Fibroblast of villous mesenchyme (primary cell): ENCODE measurements around a stretch of chr4.

- CAGE, long polyA plus RNA, result no peak
Observed at GRCh38 chr4:72752-73116, 19.6 kb downstream of the ZNF595 start.

GRCh38 chr4:336661-337738 lies 614 bp upstream of the ZNF141 start:
- CAGE, long polyA plus RNA, result no peak

DNA sequence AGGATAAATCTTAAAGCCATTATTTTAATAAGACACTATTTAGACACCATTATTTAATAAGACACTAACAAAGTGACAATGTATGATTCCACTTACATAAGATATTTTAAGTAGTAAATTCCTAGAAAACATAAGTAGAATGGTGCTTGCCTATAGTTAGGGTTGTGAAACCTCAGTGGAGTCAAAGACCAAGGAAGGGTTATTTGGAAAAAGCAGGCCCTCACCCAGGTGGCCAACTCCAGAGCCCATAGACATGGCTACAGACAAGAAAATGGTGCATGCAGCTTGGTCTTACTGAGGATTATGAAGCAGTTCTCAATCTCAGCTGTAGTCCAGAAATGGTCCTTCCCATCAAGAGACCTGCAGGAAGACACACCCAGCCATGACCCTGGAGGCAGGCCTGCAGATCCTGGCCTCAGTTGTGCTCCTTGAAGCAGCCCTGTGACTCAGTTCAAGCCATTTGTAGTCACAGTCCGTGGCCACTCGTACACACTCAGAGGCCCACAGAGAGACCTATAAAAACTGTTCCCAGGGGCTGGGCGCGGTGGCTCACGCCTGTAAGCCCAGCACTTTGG lies 31.5 kb downstream of the ZNF721 start:
- CAGE, long polyA plus RNA, result no peak

GRCh38 chr4:473224-474212 lies 25.4 kb downstream of the ZNF721 start:
- CAGE, long polyA plus RNA, result start-site peak on the minus strand at chr4:474111-474147, 38 and 271 reads in 2 replicates

DNA sequence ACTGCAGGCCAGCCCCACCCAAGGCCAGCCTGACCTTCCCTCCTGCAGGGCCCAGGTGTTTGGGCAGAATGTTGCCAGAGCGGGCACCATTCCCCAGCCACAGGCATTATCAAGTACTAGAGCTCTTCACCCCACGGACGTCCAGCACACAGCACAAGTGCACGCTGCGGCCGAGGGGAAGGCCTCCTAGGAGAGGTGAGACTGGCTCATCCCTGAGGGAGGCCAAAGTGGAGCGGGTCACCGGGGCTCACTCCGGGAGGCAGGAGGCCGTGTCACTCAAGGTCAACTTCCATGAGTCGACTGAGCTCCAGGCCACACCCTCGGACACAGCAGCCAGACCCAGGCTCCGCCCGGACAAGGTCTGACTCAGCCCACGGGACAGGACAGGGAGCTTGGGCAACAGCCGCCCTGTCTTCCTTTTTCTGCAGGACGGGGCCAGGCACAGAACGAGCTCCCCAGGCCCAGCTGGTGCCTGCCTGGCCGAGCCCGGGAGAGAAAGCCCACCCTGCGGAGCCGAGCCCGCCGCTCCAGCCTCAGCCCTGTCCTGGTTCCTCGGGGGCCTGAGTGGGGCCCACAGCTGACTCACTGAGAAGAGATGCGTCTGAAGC lies 1.8 kb downstream of the SLC49A3 start:
- CAGE, long polyA plus RNA, result no peak

DNA sequence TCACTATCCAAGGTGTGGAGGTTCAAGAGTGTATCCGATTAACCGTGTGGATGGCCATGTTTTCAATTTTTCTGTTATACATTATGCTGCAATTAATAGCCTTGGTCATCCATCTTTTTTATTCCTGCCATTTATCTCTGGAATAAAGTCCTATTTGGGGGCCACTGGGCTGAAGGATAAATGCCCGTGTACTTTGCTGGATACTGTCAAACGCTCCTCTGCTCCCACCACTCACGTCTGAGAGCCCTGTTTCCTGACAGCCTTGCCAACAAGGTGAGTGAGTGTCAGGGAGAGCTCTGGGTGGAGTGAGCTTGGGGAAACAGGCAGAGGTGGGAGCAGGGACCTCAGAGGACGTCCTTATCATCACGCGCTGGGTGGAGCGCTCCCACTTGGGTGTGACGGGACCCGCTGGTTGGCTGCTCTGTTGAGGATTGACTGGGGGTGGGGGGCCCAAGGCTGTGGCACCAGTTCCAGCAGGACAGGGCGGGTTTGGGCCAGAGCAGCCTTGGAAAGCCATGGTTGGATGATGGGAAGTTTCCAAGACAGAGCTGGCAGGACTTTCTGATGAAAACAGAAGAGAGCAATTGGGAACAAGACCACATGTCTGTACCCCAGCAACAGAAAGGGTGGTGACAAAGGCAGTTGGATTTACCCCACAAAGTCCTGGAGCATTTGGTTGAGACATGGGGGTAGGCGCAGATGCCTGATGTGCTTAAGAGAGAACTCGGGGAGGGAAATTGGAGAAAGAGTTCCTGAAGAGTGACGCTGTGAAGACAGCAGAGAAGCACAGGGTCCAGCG lies 3.1 kb upstream of the PCGF3 start:
- CAGE, long polyA plus RNA, result no peak

DNA sequence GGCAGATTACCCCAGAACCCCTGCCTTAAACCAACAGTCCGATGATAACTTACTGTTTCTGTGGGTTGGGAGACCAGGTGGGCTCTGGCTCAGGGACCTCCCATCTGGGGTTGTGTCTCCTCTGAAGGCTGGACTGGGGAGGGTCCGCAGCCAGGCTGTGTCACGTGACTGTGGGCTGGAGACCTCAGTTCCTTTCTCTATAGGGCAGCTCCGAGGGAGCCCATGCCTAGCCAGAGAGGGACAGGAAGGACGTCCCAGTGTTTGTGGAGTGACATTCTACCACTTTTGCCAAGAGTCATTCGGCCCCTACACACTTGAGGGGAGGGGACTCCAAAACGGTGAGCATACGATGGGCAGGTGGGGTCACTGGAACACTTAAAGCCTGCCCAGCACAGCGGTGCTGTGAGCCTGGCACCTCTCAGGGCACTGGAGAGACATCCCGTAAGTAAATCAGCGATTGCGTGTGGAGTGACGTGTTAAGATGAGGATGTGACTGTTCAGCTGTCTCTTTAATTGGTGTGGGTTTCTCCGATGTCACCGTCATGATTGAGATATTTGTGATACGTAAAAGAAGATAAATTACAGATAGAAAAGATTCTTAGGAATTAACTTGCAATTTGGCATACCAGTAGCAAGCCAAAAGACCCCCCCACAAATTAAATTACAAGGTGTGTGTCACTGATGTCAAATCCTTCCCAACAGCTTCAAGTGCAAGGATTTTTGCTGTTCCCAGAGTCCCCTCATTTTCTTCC lies 4.6 kb downstream of the PCGF3 start:
- CAGE, long polyA plus RNA, result no peak

DNA sequence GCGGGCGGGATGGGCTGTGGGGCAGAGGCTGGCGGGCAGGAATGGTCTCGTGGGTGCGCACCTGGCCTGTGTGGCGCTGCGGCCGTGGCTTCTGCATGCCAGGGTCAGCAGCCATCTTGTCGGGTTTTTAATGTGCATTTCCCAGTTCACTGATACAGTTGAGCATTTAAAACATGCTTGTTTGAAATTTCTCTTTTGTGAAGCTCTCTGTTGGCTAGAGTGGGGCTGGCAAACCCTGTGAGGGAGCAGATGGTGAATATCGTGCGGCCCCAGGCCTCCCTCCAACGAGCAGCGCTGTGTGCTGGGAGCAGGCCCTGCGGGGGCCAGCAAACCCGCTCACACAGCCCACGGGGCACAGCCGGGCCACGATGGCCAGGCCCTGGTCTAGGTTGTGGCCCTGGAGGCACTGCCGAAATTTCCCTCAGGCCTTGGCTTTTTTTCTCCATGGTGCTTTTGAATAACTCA lies 20.5 kb downstream of the PCGF3 start:
- CAGE, long polyA plus RNA, result no peak

- CAGE, long polyA plus RNA, result no peak
Observed at GRCh38 chr4:753977-754921, 48.6 kb downstream of the PCGF3 start.

GRCh38 chr4:791543-792281 lies 34.2 kb downstream of the CPLX1 start:
- CAGE, long polyA plus RNA, result no peak

DNA sequence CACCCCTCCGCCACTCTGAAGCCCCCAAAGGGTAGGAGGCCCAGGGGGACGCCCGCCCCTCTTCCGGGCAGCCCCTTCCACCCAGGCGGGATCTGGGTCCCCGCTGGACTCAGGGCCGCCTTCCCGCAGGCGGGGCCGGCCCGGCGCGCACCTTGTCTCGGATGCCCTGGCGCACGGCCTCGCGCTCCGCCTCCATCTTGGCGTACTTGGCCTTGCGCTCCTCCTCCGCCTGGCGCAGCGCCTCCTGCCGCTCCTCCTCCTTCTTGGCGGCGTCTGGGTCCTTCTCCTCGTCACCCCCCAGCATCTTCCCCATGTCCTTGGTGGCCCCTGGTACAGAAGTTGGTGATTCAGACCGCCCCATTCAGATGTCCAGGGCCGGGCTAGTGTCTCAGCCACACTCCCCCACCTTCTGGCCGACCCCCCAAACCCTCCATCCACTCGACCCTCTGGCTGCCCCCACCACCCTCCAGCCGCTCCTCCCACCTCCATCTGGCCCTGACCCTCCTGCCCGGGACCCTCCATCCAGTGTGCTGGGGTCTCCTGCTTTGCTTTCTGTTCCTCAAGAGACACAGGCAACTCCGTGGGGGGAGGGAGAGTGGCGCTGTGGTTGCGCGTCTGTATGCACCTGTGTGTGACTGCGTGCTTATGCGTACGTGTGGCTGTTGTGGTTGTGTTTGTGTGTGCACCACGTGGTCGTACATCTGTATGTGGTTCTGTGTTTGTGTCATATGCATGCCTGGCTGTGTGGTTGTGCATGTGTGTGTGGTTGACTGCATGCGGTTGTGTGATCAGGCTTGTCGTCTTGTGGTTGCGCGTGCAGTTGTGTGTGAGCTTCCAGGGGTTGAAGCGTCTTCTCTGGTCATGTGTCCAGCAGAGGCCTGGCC lies 33.4 kb downstream of the CPLX1 start:
- CAGE, long polyA plus RNA, result no peak

GRCh38 chr4:794912-795488 lies 30.9 kb downstream of the CPLX1 start:
- CAGE, long polyA plus RNA, result no peak

- CAGE, long polyA plus RNA, result no peak
Observed at GRCh38 chr4:798869-799378, 27.0 kb downstream of the CPLX1 start.

GRCh38 chr4:915641-916013 lies 16.5 kb downstream of the GAK start:
- CAGE, long polyA plus RNA, result no peak

GRCh38 chr4:1055666-1056314 lies 44.4 kb downstream of the FGFRL1 start:
- CAGE, long polyA plus RNA, result no peak

- CAGE, long polyA plus RNA, result no peak
Observed at GRCh38 chr4:1147081-1147960, 25.1 kb downstream of the SPON2 start.

GRCh38 chr4:1171016-1172231 lies 959 bp downstream of the SPON2 start:
- CAGE, long polyA plus RNA, result no peak

GRCh38 chr4:1187201-1187490 lies 14.8 kb upstream of the SPON2 start:
- CAGE, long polyA plus RNA, result no peak

DNA sequence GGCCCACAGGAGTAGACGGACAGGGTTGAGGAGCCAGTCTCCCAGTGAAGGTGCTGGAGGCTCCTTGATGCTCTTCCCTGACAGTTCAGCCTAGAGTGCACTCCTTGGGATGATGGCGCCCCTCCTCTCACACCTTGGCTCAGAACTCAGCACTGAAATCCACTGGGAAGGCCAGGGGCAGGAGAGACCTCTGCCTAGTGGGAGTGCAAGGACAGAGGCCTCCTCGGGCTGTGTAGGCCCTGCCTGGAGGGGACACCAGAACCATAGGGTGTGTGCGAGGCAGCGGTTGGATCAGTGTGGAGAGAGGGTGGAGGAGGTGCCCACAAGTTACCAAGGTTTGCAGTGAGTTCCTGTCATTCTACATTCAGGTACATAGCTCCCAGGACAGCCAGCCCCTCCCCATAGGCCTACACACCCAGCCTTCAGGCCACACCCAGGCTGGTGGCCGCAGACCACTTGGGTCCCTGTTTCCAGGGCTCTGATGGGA lies 19.2 kb upstream of the SPON2 start:
- CAGE, long polyA plus RNA, result no peak

DNA sequence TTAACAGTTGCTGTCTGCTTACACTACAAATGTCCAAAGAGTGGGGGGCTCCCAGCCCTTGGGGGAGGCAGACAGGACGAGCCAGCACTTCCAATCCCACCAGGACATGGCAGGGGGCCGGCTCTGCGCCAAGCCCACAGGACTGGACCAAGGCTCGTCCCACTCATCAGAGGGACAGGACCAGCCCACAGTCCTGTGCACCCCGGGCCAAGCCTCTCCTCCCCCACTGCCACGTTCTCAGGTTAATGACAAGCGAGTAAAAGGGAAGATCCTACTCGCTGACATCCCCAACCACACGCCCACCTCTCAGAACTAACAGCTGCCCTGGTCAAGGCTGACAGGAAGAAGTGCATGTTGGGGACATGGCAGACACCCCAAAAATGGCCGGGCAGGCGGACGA lies 2.1 kb downstream of the CTBP1 start:
- CAGE, long polyA plus RNA, result no peak